Hematopoietic multipotent progenitor cell (in vitro differentiated cells): ENCODE measurements around the gene AXDND1.

DNA sequence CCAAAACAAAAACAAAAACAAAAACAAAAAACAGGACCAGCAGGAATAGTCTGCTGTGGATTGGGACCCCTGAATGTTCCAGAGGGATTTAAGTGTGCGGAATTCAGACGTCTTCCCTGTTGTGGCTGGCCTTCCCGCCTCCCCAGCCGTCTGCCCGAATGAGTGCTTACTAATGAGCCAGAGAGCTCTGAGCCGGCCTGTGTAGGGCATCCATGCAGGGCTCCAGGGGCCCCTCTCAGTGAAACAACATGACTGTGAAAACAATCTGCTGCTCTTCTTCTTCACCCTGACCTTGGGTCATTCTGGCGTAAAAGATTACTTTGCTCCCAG is 23.3 kb upstream of the FAM20B start:
- CAGE, long polyA plus RNA, result no peak

DNA sequence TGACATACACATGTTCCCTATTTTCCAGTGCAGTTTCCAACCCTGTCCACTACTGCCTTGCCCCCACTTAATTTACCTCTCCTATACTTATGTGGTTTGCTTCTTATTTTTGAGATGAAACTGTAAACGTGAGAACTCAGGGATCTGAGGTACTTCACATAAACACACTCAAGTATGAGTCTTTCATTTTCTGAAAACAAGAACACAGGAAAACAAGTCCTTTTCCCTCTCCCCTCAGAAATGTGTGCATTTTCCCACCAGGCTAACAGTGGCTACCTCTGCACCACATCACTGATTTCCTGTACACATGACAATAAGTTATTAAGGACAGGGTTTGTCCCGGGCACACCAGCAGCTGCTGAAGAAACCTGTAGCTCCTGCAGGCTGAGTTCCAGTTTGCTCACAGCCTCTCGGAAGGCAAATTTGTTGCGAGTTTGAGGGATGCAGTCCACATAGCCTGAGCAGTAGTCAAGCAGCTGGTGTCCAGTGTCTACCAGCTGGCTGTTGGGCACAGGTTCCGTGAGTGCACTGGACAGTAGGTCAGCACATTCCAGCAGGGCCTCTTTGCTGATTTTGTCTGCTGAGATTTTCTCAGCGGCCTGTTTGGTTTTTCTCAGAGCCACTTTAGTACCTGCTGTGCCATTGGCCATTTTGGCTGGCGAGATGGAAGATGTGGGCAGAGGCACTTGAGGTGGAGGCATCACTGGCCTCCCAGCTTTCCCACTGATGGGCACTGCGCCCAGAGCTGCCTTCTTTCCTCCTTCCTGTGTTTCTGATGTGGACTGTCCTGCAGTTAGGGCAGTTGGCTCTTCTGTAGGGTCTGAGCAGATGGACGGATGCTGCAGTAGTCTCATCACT is 25.8 kb downstream of the TOR3A start:
- CAGE, long polyA plus RNA, result no peak

GRCh38 chr1:179365546-179366837 is at the start of gene AXDND1:
AXDND1 (plus strand) TSS chr1:179365971.
- CAGE, long polyA plus RNA, result no peak

- CAGE, long polyA plus RNA, result no peak
These were observed 61.2 kb downstream of the TOR1AIP2 start for GRCh38 chr1:179816201-179816916.

- CAGE, long polyA plus RNA, result no peak
These were observed 941 bp upstream of the TOR1AIP2 start for GRCh38 chr1:179878492-179878996.

- CAGE, long polyA plus RNA, result no peak
These were observed 98.2 kb downstream of the CEP350 start for GRCh38 chr1:180052933-180053181.

GRCh38 chr1:180184202-180185407 is 29.9 kb downstream of the QSOX1 start:
- CAGE, long polyA plus RNA, result no peak

- CAGE, long polyA plus RNA, result no peak
These were observed 33.8 kb upstream of the LHX4 start for GRCh38 chr1:180196017-180196845.

- CAGE, long polyA plus RNA, result no peak
These were observed 4.6 kb downstream of the LHX4 start for GRCh38 chr1:180234354-180235378.

GRCh38 chr1:180269958-180270267 is 39.8 kb downstream of the LHX4 start:
- CAGE, long polyA plus RNA, result no peak

DNA sequence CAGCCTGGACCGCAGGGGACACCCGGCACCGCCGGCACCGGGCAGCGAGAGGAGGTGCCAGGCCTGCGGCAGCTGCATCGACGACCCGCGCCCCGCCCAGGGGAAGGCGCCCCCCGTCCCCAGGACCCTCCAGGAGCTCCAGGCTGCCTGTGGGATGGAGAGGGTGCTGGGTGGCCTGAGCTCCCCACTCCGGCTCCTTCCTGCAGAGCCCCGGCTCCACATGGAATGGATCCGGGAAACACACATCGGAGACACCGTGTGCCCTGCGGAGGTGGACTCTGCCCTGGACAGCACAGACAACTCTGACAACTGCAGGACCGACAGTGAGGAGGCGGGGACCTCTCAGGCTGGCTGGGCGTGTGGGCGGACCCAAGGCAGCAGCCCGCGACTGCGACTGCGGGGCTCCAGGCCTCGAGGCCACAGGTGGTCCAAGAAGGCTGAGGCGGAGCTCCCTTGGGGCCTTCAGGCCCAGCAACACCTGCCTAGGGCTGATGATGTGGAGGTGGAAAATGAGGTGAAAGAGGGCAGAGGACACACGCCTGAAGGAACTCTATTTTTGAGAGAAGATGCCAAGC is 22.9 kb downstream of the KIAA1614 start:
- CAGE, long polyA plus RNA, result no peak

- CAGE, long polyA plus RNA, result no peak
These were observed 16.3 kb downstream of the IER5 start for GRCh38 chr1:181104476-181105503.

DNA sequence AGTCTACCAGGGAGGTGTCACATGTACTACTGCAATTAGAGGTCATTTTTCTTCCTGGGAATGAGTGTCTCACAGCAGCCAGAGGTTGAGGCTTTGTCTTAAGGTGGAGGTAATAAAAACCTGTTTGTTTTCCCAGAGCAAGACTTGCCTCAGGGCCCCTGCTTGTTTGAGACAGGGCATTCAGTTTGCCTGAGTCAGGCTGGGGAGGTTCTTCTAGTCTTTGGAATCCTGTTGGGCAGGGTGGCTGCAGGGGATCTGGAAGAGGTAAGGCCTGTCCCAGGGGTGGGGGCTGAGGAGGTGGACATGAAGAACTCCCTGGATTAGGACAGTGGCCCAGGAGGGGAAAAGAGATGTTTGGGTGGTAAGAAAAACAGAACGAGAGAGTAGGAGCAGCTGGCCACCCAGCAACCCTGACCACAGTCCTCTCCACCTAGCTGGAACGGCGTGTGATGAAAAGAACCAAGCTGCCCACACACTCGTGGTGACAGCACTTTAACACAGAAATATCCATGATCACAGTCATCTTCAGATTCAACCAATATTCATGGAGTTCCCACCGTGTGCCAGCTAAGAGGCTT is 30.9 kb downstream of the IER5 start:
- CAGE, long polyA plus RNA, result no peak

DNA sequence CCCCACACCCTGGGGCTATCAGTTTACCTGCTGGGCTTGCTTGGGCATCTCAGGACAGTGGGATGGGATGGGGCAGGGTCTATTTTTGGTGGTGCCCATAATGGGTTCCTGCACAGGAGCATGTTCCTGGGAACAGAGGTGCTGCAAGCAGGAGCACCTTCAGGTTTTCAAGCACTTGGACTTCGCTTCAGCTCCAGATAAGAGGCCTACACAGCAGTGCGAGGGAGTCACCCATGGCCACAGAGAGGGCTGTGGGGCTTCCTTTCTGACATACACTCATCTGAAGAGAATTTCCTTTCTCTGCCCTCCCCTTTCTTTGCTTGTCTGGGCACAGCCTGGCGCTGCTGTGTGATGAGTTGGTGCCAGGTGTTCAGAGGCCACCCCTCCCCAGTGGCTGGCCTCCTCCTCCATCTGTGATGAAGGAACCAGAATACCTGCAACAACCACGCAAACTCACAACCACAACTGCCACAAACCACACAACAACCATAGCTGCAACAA is 70.8 kb downstream of the IER5 start:
- CAGE, long polyA plus RNA, result no peak

DNA sequence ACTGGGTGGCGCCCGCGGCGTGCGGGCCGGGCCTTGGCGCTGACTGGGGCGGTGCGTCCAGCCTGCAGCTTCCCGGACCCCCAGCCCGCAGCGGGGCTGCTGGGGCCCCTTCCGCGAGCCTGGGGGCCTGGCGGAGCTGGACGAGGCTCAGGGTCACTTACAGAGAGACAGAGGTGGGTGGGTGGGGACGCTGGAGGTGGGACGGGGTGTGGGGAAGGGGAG is 101.5 kb downstream of the IER5 start:
- CAGE, long polyA plus RNA, result no peak

DNA sequence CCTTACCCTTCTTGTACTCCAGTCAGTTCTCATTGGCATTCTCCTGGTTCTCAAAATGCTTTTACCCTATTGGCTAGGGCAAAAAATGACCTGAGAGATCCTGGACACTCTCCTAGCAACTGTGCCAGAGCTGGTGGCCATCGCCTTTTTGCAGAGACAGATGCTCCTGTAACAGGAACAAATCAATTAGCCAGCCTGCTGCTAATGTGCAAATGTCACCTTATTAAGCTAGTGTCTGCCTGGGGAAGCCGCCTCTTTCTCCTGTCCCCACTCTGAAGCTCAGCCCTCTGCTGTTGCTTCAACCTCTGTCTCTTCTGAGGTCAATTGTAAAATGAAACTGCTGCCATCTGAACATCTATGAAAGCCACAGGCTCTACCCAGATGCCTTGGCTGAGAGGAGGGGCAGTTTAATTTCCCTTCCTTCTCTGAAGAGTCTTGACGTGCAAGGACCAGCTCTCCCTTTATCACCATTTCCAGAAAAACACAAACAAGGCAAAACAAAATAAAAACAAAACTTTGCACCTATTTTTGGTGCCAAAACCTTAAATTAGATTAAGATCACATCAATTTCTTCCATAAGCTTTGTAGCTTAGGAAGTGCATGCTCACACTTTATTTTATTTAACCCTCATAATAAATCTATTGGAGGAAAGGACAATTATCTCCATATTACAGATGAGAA is 85.4 kb upstream of the CACNA1E start:
- CAGE, long polyA plus RNA, result no peak

- CAGE, long polyA plus RNA, result no peak
These were observed 68.0 kb upstream of the ZNF648 start for GRCh38 chr1:182129514-182129891.

GRCh38 chr1:182217946-182218388 is 156.5 kb upstream of the ZNF648 start:
- CAGE, long polyA plus RNA, result no peak

- CAGE, long polyA plus RNA, result no peak
These were observed 33.6 kb downstream of the GLUL start for GRCh38 chr1:182357993-182358304.

DNA sequence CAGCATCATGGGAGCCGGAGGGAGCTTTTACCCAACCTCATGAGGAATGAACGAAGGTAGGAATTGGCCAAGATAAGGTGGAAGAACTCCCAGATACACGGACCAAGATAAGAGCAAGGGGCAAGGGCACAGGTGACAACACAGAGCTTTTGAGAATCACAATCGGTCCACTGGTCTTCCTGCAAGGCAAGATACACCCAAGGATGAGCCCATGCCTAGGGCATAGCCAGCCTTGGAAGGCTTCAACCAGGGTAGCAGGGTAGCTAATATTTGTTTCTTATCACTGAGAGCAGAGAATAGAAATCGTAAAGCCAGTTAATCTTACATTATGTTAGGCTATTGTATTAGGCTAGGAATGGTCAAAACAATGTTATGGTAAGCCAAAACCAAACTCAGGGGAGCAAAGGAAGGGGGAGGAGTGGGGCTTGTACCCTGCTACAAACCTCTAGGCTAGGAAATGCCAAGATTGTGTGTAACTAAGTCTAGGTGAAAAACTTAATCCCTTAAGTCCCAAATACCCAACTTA is 9.3 kb downstream of the GLUL start:
- CAGE, long polyA plus RNA, result no peak